ENCODE measurements around a stretch of chr2.

DNA sequence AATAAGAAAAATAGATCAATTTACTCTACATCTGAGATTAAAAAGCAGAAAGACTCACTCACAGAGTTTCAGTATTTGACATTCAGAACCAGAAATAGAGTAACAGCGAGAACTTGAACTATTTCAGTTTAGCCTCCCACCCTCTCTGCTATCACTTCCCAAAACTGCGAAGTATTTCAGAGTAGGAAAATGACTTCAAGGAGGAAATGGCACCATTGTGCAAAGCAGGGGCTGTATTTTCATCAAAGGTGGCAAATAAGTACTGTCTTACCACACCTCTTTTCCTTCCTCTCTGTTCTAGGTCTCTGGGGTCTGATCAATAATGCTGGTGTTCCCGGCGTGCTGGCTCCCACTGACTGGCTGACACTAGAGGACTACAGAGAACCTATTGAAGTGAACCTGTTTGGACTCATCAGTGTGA is 13.7 kb downstream of the DHRS9 start:
- RRBS, result no CpG with 5 or more reads among the region's 4 CpGs

DNA sequence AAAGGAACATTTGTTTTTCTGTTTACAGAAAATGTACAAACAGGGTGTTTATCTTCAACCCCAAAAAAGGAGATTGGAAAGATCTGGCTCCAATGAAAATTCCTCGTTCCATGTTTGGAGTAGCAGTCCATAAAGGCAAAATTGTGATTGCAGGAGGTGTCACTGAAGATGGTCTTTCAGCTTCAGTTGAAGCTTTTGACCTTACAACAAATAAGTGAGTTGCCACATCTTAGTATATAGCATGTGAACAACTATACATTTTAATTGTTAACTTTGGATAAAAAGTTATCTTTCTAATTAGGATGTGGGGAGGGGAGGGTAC is 8.6 kb downstream of the KLHL41 start:
- RRBS, result no CpG with 5 or more reads among the region's 1 CpG

DNA sequence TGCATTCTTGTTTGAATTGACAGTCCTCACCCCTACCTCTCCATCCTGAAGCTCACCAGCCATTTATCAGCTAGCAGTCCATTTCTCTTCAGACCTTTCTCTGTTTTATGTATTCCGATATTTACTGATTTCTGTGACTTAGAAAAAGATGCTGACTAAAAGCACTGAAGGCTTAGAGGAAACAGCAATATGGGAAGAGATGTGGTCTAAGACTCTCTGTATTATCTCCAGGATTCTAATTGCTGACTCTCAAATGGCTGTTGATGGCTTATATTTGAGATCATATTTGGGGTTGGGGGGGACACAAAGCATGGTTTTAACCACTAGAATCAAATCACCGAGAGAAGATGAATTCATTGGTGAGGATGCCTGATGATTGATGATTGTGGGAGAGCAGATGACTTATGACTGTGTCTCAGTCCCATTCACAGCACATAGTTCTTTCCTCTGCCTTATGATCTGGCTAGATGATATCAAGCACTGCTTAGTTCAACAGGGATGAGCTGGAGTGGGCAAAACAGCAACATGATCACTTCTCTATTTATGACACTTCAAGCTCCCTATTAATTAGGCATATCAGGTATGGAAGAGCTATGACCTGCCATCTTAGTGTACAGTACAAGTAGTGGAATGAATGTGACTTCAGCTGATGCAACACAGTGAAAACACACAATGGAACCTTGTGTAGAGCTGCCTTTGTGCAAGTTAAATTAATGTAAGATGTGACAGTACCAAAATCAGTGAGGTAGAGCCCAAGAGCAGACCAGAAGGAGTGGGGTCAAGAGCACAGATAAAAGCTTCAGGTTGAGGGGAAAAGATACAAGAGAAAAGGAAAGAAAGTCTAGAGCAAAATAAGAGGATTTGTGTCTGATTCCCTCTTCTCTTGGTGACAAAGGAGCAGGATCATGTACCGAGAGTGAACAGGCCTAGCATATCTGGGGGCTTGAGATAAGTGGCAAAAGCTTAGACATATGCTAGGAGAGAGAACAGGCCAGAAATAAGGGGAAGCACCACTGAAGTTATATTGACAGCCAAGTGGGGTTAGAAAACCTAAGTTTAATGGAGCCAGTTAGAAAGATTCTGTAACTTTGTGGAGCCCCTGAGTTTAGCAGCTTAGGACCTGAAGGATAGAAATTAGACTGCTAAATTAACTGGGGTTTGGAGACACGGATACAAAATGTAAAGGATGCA is 93.1 kb upstream of the MYO3B start:
- RRBS, result no CpG with 5 or more reads among the region's 4 CpGs

DNA sequence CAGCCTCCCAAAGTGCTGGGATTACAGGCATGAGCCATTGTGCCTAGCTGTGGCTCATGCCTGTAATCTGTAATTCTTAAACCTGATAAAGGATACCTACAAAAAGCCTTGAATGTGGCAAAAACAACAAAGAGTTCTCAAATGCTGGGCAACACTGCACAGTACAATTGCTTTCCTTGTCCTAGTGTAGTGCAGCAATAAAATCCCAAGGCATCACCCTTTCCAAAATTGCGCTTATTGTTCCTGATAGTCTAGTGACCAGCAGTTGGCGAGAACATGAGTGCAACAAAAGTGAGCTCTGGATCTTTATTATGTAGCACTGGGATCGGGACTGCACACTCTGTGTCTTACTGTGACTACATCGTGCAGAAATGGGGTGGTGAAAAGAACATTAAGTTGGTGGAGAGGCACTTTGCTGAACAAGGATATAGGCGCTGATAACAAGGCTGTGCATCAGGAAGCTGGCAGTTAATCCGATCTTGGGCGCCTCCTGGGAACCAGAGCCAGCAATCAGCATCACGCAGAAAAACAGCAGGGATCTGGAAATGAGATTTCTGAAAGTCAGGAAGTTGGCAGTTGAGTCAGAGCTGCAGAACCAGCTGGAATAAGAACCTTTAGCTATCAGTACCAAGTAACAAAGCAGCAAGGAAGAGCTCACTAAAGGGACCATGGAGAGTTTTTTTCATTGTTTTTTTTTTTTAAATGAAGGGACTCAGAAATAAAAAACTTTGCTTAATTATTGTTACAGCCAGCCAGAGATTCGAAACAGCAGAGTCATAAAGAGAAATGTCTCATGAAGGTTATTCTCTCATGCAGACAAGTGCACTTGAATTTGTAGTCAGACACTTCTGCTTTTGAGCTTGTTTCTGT is 22.9 kb upstream of the MYO3B start:
- RRBS, result no CpG with 5 or more reads among the region's 9 CpGs

DNA sequence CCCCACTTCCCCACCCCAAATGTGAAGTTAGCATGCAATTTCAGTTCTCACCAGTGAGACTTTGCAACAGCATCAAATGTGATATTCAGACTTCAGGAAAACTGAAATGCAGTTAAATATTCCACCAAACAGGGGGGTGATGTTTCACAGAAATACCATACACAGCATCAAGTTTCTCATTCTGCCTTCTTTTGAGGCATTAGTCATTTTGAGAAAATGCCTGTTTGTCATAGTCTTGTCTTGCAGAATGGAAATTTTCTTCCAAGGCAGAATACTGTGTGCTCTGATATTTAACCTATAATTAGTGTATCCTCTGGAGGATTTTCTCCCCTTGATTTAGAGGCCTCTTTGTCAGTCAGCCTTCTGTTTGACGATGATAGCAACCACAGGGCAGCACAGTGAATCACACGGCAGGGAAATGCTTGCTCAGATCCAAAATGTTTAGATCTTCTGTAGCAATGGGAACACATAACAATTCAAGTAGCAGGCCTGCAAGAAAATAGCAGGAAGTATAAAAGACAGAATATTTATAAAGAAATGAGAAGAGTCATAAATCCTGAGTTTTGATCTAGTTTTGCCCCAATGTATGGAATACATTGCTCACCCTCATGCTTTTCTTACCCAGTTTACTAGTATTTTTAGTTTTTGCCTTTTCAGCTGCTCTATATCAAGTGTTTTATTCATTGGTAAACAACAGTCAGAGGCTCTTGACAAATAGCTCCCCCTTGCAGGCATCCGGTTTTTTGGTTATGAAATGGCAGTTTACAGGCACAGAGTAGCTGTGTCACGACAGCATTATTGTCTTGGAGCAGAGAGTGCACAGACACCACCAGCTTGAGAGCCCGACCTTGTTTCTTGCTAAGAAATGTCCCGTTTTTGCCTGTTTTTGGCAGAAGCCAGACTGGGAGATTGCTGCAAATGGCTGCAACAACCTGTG is 185.0 kb downstream of the MYO3B start:
- RRBS, result no CpG with 5 or more reads among the region's 6 CpGs

DNA sequence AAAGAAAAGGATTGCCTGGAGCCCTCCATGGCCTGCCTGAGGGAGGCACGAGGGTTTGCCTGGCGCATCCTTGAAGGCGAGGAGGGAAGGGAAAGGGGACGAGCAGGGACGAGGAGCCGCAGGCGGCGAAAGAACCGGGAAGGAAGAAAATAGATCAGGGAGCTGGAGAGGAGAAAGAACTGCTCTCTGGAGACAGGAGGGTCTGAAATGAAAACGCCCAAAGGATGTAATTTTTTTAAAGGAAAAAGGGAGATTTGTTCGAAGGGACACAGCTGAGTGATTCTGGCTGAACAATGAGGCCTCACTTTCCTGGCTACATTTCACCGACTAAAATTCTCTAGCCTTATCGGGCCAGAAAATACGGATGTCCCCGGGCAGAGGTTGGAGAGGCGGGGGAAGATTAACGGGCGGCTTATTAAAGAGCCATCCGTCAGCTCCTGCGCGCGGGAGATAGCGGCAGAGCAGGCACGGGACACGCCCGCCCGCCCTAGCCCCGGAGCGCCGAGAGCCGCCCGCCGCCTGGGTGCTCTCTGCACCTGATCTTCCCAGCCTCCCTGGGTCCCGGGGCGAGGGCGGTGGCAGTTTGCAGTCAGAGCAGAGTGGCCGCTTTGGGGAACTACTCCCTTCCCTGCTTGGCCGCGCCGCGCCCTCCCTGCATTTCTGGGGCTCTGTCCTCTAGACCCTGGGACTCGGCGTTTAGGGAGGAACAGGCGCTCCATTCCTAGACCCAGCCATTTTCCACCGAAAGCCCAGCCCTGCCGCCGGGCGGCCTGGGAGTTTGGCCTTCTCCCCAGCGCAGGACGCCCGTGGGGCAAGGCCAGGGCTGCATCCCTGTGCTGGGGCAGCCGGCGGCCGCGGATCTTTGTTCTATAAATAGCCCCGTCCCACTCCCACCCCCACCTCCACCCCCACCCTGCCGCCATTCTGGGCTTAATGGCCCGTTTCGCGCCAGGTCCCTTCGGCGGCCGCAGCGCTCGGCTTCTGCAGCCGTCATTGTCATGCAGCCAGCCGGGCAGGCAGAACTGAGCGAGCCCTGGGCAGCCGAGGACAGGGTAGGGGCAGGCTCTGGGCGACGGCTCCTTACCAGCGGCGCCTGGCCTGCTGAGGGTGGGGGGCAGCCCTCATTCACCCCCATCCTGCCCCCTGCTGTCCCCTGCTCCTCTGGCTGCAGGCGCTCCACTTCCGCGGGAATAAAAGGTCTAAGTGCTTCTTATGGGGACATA is 6.5 kb downstream of the GAD1 start:
- RRBS, result 1% methylated on average over 11 of the region's 76 CpGs

DNA sequence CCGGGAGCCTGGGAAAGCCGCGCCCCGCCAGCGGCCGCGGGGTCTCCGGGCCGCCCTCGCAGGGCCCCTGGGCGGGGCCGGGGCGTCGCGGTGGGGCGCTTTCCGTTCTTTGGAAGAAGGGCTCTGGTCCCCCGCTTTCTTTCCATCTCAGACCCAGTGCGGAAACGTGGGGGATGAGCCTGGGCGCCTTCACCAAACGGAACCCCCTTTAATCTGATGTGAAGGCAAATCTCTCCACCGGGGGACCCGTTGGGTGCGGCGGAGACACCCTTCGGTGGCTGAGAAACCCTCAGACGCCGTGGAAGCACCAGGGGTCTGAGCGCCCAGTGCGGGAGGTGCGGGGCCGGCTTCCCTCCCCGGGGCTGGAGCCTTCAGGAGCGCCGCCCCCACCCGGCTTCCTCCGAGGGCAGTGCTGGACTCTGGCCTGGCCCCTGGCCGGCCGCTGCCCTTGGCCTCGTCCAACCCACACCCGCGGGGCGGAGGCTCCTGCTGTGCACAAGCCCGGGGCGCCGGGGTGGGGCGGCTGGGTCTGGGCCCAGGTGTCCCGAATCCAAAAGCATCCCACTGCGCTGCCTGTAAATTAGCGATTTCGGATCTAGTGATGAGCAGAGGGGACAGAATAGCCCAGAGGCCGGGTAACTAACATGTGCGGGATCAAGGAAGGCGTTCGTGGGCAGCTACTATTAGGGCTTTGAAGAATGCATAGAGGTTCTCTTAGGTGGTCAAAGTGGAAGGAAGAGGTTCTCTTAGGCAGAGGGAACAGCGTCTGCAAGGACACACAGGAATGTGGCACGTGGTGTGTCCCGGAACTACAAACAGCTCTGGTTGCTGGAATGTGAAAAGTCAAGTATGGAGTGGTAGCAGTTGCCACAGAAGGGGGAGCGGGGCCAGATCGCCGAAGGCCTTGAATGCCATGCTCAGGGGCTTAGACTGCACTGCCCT is 44.8 kb downstream of the GORASP2 start:
- RRBS, result 2% methylated on average over 26 of the region's 62 CpGs

DNA sequence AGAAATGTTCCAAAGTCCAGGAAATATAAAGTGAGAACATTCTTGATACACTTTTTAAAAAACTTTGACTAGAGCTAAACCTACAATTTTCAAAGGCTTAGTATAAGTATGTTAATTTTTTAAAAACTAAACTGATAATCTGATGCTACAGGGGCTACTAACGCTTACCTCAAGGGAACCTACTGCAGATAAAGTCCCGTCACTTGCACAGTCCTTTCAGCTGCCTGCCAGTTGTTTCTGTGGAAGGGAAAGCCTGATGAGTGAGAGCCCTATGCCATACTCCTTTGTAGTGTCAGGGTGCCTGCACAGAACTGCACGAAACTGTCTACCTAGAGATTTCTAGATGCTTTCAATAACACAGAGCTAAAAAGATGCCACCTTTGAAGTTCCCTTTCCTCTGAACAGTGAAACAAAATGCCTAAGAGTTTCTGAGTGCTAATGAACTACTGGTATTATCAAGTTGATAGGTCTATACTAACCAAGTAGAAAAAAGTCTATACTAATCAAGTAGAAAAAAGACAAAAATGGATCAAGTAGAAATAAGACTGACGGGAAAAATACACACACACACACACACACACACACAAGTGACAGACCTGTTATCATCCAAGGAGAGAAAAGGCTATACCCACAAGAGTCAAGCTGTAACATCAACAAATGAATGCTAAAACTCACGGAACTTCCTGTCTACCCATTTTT is 79.1 kb downstream of the TLK1 start:
- RRBS, result no CpG with 5 or more reads among the region's 5 CpGs

GRCh38 chr2:171315923-171316485 is 117.8 kb downstream of the METTL8 start:
- RRBS, result no CpG with 5 or more reads among the region's 6 CpGs

DNA sequence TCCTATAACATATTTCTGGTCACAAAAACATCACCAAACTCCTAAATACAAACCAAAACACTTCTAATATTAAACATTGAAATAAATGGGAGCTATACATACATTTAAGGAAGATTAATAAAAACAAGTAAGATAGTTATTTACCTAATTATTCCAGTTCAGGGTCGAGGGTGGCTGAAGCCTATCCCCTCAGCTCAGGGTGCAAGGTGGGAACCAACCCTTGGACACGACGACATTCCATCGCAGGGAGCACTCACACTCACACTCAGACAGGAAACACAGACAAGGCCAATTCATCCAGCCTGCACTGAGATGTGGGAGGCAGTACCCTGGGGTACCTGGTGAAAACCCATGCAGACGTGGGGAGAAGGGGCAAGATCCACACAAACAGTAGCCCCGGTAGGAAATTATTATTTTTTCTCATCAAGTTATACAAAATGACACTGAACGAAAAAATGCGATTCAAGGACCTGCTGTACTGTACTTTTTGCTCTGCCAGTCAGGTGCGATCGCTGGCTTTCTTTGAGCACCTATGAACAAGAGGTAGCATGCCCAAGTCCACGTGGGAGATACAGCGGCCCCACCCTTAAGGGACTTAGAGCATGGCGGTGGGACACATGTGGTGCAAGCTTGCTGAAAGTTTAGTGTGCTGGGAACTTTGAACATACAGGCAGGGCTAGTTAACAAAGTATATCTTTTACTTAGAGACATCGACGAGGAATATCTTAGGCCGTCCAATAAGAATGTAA is 734 bp downstream of the METTL8 start:
- RRBS, result no CpG with 5 or more reads among the region's 16 CpGs

GRCh38 chr2:171547256-171547794 is 25.1 kb downstream of the CYBRD1 start:
- RRBS, result no CpG with 5 or more reads among the region's 1 CpG

DNA sequence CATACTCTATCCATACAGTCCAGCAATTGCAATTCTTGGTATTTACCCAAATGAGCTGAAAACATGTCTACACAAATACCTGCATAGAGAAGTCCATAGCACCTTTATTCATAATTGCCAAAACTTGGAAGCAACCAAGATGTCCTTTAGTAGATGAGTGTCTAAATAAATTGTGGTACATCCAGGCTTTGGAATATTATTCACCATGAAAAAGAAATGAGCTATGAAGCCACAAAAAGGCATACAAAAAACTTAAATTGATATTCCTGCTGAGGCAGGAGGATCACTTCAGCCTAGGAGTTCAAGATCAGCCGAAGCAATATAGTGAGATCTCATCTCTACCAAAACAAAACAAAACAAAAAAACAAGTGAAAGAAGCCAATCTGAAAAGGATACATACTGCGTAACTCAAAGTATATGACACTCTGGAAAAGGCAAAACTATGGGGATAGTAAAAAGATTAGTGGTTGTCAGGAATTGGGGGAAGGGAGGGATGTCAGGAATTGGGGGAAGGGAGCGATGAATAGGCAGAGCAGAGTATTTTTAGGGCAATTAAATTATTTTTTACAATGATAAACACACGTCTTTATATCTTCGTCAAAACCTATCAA is 84.7 kb downstream of the DYNC1I2 start:
- RRBS, result no CpG with 5 or more reads among the region's 5 CpGs

DNA sequence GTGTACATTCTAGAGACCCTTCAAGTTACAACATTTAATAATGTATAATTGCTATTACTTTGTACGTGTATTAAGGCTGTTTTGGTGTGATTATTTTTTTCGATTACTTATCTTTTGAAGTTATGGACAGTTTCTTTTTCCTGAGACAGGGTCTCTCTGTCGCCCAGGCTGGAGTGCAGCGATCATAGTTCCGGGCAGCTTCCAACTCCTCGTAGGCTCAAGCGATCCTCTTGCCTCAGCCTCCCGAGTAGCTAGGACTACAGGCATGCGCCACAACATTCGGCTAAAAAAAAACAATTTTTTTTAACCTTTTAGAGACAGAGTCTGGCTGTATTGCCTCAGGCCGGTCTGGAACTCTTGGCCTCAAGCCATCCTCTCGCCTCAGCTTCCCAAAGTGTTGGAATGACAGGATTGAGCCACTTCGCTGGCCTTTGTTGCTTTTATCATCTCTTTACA is 912 bp downstream of the HAT1 start:
- RRBS, result no CpG with 5 or more reads among the region's 13 CpGs

- RRBS, result 2% methylated on average over 12 of the region's 36 CpGs
Observed at GRCh38 chr2:172083124-172083627, 2.1 kb upstream of the DLX1 start.

DNA sequence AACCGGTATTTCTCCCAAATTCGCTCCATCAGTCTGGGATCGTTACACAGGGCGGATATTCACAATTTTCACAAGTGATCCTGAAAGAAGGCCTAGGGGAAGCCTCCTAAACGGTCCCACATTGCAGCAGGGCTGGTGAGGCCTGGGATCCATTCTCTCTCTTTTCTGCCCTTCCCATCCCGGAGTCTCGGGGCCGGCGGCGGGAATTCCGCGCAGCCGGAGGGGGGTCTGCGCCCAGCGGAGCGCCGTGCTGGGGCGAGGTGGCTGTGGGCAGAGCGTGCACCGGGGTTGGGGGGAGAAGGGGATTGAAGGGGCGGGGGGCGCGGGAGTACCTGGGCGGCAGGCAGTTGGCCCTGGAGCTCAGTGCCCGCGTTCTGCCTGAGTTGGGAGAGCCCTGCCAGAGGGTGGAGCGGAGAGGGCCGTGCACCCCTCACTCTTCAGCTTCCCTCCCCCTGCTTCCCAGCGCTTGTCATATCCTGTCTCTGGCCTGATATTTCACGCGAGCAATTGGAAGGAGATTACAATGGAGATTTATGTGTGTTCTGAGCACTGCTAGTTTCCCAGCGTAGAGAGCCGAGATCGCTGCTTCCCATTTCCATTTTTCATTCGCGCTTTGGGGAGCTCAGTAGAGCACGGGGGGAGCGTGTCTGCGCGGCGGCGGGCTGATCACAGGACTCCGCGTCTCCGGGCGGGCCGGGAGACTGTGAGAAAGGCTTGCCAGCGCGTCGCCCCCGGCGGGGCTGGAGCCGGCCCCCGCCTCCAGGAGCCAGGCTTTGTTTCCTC is 6.2 kb downstream of the DLX2 start:
- RRBS, result 3% methylated on average over 8 of the region's 54 CpGs

GRCh38 chr2:172099000-172099712 is 3.5 kb downstream of the DLX2 start:
- RRBS, result under 1% methylated on average over 21 of the region's 47 CpGs

- RRBS, result no CpG with 5 or more reads among the region's 19 CpGs
Observed at GRCh38 chr2:172315057-172315434, 112.3 kb upstream of the ITGA6 start.

DNA sequence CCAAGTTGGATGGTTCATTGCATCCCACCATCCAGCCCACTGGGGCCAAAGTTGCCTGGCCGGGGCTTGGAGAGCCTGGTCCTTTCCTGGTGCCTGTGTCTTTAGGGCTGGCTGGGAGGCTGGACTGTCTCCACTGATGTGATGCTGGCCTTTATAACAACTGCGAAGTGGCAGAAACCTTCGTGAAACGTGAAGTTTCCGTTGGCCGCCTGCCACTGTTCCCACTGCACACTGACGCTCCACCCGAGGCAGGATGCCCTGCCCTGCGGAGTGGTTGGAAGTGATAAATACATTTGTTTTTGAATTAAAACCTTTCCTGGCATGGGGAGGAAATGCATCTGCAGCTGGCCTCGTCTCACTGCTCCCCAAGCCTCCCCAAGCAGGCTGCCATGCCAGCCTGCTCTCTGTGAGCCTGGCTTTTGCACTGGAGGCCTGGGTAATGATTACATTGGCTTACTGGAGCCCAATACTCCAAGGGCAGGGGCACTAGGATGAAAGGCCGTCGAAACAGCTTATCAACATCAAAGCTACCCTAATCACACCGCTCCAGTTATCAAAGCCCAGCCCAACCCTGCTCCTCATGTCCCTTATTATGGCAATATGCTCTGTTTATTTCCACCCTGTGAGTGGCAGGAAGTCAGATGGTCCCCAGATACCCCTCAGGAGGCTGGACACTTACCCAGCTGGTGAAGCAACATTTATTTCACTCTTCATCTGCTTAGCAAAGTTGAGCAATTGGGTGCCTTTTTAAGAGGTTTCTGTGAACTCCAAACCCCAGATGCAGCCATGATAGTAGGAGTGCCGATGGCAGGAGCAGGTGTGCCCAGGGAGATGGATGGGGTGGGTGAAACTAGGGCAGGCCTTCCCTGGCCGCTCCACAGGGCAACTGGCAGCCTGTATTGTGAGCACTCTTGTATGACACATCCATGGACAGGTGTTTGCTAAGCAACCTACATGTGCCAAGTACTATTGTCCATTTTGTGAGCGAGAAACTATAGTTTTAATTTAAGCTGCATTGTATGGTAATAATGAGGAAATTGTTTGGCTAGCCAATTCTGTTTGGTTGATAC is 97.4 kb upstream of the ITGA6 start:
- RRBS, result no CpG with 5 or more reads among the region's 16 CpGs

- RRBS, result no CpG with 5 or more reads among the region's 33 CpGs
Observed at GRCh38 chr2:172428210-172428870, 954 bp downstream of the ITGA6 start.

- RRBS, result no CpG with 5 or more reads among the region's 8 CpGs
Observed at GRCh38 chr2:172468999-172469564, 41.7 kb downstream of the ITGA6 start.